ENCODE results near the gene FAM217A.

GRCh38 chr6:3211193-3211735, 16.2 kb downstream of the TUBB2B start:
- RRBS: no CpG with 5 or more reads among the region's 5 CpGs

DNA sequence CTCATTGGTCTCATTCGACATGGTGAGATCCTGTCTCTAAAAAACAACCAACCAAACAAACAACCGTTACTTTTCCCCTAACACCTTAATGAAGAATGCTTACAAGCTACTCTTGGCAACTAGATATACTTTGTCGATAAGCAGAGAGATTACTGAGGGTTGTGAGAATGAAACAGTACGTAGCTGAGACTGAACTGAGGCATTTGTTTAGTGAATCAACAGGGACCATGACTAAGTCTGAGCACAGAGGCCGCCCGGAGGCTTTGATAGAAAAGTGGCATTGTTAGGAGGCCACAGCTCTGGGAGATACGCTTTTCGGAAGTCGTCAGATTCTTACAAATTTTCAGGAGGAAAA, 69.3 kb downstream of the PSMG4 start:
- RRBS: no CpG with 5 or more reads among the region's 9 CpGs

DNA sequence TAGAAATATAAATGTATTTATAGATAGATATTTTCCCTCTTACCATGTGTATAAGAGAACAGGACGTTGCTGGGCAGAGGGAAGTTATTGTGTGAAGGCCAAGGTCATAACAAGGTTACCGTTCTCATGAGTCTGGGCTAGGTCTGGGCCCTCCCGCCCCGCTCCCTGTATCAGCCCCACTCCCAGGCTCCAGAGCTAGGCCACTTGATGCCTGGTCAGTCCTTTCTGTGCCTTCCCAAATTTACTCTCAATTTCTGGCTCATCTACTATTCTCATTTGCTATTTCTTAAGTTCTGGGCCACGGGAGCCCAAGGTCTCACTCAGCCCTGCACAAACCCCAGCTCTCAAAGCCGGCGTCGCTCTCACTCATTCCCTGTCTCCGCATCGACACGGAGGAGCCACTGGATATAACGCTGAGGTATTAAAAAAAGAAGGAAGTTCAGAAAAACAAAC, 96.7 kb downstream of the PSMG4 start:
- RRBS: no CpG with 5 or more reads among the region's 12 CpGs

- RRBS: no CpG with 5 or more reads among the region's 9 CpGs
These were observed 76.1 kb downstream of the SLC22A23 start for GRCh38 chr6:3380551-3381256.

- RRBS: no CpG with 5 or more reads among the region's 6 CpGs
These were observed 61.0 kb downstream of the SLC22A23 start for GRCh38 chr6:3395855-3396283.

- RRBS: no CpG with 5 or more reads among the region's 13 CpGs
These were observed 47.0 kb downstream of the SLC22A23 start for GRCh38 chr6:3409752-3410360.

GRCh38 chr6:3455457-3456482, 1.1 kb downstream of the SLC22A23 start:
- RRBS: 1% methylated on average over 37 of the region's 78 CpGs

GRCh38 chr6:3506872-3507160, 50.0 kb upstream of the SLC22A23 start:
- RRBS: no CpG with 5 or more reads among the region's 4 CpGs

- RRBS: 95% methylated on average over 9 of the region's 21 CpGs
These were observed 25.7 kb downstream of the PXDC1 start for GRCh38 chr6:3725662-3726447.

GRCh38 chr6:3741276-3741960, 10.1 kb downstream of the PXDC1 start:
- RRBS: no CpG with 5 or more reads among the region's 17 CpGs

GRCh38 chr6:3759552-3760219, 8.2 kb upstream of the PXDC1 start:
- RRBS: no CpG with 5 or more reads among the region's 6 CpGs

DNA sequence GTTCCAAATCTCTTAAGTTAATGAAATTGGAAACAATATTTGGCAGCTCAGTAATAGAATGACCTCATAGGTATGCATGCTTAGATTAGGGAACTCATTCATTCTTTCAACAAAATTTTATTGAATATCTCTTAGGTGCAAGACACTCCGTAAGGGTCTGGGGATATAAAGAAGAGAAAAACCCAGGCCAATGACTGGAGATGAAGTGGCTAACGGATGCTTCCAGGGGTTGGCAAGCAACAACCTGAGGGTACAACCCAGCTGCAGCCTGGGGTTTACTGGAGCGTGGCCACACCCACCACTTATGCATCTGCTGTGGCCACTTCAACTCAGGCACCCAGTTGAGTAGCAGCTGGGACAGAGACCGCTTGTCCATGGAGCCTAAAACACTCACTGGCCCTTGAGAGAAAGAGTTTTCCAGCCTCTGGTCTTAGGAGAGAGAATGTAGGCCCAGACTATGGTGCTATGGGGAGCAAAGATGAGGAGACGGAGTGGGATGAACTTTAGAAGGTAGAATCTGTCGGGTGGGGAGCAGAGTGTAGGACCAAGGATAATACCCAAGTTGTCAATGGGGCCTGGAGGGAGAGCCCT, 46.7 kb upstream of the PXDC1 start:
- RRBS: no CpG with 5 or more reads among the region's 6 CpGs

- RRBS: no CpG with 5 or more reads among the region's 6 CpGs
These were observed 42.9 kb upstream of the FAM50B start for GRCh38 chr6:3806286-3806661.

GRCh38 chr6:3825563-3826878, 23.2 kb upstream of the FAM50B start:
- RRBS: no CpG with 5 or more reads among the region's 31 CpGs

- RRBS: no CpG with 5 or more reads among the region's 6 CpGs
These were observed 10.1 kb upstream of the FAM50B start for GRCh38 chr6:3838970-3839663.

- RRBS: no CpG with 5 or more reads among the region's 8 CpGs
These were observed 20.8 kb downstream of the FAM50B start for GRCh38 chr6:3869819-3870428.

- RRBS: no CpG with 5 or more reads among the region's 6 CpGs
These were observed 63.7 kb downstream of the FAM50B start for GRCh38 chr6:3912637-3913485.

- RRBS: 46% methylated on average over 30 of the region's 77 CpGs
These were observed at the start of gene FAM217A for GRCh38 chr6:4078427-4079260. Gene FAM217A, minus strand, starts transcription at chr6:4079137.

GRCh38 chr6:4079261-4079763, 375 bp upstream of the FAM217A start:
- RRBS: 69% methylated on average over 19 of the region's 36 CpGs

GRCh38 chr6:4313214-4313871, 178.0 kb upstream of the ECI2 start:
- RRBS: no CpG with 5 or more reads among the region's 2 CpGs